Amniotic epithelial cell (primary cell): ENCODE measurements around the genes BUB1 and POLR1B.

- RRBS, result no CpG with 5 or more reads among the region's 22 CpGs
Measured at GRCh38 chr2:109615694-109616465, 1.7 kb downstream of the SOWAHC start.

DNA sequence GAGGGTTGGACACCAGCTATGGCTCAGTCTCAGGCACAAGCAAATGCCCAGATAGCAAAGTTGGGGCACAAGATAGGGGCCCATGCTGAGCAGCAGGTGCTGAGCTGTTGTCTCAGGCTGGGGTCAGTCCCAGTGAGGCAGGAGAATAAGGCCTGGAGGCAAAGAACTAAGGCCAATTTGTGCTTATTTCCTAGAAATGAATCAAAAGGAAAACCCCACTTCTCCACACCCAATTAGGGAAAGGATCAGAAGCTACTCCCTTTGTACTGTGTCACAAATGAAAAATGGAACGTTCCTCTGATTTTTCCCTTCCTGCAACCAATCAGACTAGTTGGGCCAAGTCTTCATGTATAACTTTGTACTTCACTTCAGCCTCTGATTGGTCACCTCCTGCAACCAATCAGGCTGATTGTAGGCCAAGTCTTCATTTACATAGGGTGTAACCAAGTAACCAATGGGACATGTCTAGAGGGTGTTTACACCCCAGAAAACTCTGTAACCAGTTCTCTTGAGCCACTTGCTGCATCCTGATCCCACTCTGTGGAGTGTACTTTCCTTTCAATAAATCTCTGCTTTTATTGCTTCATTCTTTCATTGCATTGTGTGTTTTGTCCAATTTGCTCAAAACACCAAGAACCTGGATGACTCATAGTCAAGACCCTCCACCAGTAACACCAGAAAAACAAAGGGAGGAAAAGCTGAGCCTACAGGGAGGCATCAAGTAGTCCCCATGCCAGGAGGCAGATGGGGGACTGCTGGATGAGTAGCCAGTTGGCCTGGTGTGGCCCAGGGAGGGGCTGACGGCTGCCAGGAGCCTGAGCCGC, 45.9 kb downstream of the SOWAHC start:
- RRBS, result no CpG with 5 or more reads among the region's 3 CpGs

- RRBS, result no CpG with 5 or more reads among the region's 4 CpGs
Measured at GRCh38 chr2:109663569-109664177, 49.5 kb downstream of the SOWAHC start.

DNA sequence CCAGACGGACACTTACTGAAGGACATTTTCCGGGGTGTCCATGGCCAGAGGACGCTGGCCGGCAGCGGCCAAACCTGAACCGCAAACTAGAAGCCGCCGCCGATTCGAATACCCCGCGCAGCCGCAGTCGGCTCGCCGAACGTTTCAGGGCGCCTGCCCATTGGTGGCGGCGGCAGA, at the start of gene BUB1:
Gene BUB1, minus strand, starts transcription at position 110 of the 177 bp plus-strand sequence.
- RRBS, result 2% methylated on average over 2 of the region's 20 CpGs

GRCh38 chr2:110846948-110847523, 114.7 kb downstream of the ACOXL start:
- RRBS, result no CpG with 5 or more reads among the region's 9 CpGs

- RRBS, result no CpG with 5 or more reads among the region's 11 CpGs
Measured at GRCh38 chr2:111176413-111177127, 55.9 kb downstream of the BCL2L11 start.

- RRBS, result no CpG with 5 or more reads among the region's 31 CpGs
Measured at GRCh38 chr2:111897735-111898175, 652 bp upstream of the MERTK start.

- RRBS, result no CpG with 5 or more reads among the region's 11 CpGs
Measured at GRCh38 chr2:111973036-111973892, 74.9 kb downstream of the MERTK start.

GRCh38 chr2:112009612-112010405, 45.3 kb upstream of the TMEM87B start:
- RRBS, result no CpG with 5 or more reads among the region's 8 CpGs

DNA sequence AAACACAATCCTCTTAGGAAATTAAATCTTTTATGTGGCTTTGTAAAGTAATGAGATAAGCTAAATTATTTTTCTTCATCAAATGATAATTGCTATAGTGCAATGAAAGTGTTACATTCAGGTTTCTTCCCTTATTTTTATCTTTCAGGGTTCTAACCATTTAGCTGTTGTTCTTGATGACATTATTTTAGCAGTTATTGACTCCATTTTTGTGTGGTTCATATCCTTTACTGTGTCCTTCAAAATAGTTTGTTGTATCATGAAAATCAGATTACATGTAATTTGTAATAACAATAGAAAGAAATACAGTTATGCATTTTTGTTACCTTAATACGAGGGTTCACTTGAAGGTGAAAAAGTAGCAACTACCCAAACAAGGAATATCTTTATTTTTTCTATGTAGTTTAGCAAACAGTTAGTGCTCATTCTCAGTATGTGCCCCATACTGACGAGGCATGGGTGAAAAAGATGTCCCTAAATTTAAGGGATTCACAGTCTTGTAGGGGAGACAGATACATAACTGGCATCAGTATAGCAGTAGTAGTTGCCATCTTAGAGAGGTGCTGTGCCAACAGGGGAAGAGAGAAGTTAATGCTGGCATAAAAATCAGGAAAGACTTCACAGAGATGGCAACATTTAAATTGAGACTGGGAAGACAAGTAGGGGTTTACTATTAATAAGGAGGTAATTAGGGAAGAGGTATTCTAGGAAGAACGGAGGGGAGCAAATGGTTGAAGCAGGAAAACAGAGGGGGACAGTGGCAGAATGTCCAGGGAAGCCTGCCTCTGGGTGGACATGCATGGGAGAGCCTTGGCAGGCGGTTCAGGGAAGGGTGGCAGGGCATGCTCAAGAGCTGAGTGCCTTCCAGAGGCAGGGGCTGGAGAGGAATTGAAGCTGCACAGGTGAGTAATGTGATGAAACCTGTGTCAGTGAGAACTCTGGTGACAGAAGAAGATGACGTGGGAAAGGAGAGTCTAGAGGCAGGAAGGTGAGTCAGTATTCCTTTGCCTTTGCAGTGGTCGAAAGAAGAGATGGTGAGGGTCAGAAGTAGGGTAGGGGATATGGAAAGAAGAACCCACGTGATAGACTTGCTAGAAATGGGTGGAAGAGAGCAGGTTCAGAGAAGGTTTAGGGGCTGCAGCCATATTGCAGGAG, 36.9 kb downstream of the TMEM87B start:
- RRBS, result no CpG with 5 or more reads among the region's 7 CpGs

- RRBS, result no CpG with 5 or more reads among the region's 20 CpGs
Measured at GRCh38 chr2:112155908-112156547, 17.8 kb downstream of the FBLN7 start.

DNA sequence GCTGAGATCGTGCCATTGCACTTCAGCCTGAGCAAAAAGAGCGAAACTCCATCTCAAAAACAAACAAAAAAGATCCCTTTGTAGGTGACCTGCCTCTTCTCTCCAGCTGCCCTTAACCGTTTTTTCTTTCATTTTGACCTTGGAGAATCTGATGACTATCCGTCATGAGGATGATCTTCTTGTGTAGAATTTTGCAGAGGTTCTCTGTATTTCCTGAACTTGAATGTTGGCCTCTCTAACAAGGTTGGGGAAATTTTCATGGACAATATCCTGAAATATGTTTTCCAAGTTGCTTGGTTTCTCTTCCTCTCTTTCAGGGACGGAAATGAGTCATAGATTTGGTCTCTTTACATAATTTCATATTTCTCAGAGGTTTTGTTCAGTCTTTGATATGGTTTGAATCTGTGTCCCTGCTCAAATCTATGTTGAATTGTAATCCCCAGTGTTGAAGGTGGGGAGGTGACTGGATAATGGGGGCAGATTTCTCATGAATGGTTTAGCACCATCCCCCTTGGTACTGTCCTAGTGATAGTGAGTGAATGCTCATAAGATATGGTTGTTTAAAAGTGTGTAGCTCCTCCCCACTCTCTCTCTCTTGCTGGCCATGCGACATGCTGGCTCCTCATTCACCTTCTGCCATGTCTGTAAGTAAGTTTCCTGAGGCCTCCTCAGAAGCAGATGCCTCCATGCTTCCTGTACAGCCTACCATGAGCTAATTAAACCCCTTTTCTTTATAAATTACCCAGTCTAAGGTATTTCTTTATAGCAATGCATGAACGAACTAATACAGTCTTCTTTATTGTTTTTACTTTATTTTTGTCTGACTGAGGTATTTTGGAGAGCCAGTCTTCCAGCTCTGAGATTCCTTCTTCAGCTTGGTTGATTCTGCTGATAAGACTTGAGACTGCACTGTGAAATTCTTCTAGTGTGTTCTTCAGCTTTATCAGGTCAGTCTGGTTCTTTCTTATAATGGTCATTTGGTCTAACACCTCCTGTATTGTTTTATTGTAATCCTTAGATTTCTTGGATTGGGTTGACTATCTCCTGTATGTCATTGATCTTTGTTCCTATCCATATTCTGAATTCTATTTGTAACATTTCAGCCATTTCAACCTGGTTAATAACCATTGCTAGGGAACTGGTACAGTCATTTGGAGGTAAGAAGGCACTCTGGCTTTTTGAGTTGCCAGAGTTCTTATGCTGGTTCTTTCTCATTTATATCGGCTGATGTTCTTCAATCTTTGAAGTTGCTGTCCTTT, 33.6 kb downstream of the ZC3H8 start:
- RRBS, result no CpG with 5 or more reads among the region's 8 CpGs

GRCh38 chr2:112432288-112433048, 977 bp downstream of the RGPD8 start:
- RRBS, result 4% methylated on average over 4 of the region's 64 CpGs

GRCh38 chr2:112531650-112532457, 10.4 kb upstream of the POLR1B start:
- RRBS, result no CpG with 5 or more reads among the region's 9 CpGs

DNA sequence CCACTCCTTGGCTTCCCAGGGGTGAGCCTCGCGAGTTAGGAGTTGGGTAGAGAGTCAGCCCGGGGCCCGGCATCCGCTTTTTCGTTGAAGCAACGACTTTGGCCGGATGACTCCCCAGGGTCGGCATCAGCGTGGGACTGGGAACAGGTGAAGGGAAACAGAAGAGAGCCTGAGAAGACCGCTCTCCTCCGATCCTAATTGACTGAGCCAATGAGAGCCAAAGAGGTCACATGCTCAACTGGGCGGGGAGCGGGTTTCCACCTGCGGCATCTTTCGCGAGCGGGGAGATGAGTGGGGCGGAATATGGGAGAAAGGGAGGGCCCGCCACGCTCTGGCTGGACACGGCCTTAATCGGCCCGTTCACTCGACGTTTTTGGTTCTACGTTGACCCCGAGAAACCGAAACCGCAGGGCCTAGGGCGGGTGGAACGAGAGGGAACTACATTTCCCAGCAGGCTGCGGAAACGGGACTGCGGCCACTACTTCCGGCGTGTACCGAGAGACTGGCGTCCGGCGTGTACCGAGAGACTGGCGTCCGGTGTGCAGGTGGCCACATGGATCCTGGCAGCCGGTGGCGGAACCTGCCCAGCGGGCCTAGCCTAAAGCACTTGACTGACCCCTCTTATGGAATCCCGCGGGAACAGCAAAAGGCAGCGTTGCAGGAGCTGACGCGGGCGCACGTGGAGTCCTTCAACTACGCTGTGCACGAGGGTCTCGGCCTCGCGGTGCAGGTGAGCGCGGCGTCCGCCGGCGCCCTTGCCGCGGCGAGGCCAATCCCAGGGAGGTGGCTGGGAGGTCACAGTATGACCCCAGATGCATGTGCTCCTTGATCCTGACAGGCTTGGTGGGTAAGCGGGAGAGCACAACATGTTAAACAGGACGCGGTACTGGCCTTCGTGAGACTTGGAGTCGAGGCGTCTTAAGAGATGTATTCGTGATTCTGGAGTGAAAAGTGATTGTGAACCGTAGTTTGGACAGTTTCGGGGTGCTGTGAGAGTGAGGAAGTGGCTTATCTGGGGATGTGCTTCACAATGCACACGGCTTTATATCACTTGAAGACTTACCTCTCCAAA, at the start of gene POLR1B:
Gene POLR1B, plus strand, starts transcription at position 524 of the 1,072 bp plus-strand sequence.
- RRBS, result 0% methylated on average over 3 of the region's 78 CpGs

GRCh38 chr2:112543014-112543129, 607 bp downstream of the POLR1B start:
- RRBS, result no CpG with 5 or more reads among the region's 5 CpGs

- RRBS, result no CpG with 5 or more reads among the region's 14 CpGs
Measured at GRCh38 chr2:112583341-112584019, 929 bp upstream of the CHCHD5 start.

- RRBS, result no CpG with 5 or more reads among the region's 2 CpGs
Measured at GRCh38 chr2:112606705-112606970, 22.2 kb downstream of the CHCHD5 start.

DNA sequence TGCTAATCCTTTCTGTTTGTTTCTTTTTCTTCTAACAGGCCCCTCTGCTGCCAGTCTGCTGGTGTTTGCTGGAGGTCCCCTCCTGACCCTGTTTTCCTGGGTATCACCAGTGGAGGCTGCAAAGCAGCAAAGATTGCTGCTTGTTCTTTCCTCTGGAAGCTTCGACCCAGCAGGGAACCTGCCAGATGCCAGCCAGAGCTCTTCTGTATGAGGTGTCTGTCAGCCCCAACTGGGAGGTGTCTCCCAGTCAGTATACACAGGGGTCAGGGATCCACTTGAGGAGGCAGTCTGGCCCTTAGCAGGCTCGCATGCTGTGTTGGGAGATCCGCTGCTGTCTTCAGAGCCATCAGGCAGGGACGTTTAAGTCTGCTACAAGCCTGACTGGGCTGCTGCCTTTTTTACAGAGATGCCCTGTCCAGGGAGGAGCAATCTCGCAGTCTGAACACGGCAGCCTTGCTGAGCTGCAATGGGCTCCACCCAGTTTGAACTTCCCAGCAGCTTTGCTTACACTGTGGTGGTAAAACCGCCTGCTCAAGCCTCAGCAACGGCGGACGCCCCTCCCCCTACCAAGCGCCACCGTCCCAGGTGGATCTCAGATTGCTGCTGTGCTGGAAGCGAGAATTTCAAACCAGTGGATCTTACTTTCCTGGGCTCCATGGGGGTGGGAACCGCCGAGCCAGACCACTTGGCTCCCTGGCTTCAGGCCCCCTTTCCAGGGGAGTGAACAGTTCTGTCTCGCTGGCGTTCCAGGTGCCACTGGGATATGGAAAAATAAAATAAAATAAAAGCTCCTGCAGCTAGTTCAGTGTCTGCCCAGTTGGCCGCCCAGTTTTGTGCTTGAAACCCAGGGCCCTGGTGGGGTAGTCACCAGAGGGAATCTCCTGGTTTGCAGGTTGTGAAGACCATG, 30.0 kb downstream of the CHCHD5 start:
- RRBS, result no CpG with 5 or more reads among the region's 18 CpGs